ENCODE measurements around a stretch of chr17.

DNA sequence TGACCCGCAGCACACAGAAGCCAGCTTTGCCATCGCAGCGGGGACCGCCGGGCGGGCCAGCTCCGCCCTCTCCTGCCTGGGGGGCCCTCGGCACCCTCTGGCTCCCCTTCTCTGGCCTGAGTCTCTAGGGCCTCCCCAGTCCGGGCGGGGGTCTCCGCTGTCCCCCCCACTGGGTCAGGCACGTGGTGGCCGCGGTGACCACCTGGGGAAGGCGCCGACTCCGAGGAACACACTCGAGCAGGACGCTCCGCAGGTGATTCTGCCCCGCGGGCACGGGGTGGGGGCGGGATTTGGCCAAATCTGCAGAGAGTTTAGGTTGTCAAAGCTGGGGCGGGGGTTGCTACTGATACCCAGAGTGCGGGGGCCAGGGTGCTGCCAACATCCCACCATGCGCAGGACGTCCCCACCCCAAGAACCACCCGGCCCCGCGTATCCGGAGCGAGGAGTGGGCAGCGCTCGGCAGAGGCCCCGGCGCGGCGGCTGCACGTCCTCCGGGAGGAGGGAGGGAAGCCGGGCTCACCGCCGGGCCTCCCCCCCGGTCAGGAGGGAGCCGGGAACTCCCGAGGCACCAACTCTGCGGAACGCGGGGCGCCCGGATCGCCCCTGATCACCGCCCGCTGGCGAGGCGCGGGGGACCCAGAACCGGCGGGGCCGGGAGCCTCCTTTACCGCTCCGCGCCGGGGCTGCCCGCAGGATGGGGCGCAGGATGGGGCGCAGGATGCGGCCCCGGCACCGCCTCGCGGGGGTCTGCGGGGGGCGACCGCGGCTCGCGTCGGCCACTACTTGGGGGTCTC lies 701 bp upstream of the METRNL start:
- RRBS: 3% methylated on average over 27 of the region's 80 CpGs

- RRBS: 82% methylated on average over 3 of the region's 20 CpGs
These were observed 15.8 kb downstream of the METRNL start for GRCh38 chr17:83095222-83095664.

- RRBS: 2% methylated on average over 25 of the region's 38 CpGs
These were observed 20.1 kb downstream of the METRNL start for GRCh38 chr17:83099297-83100155.

- RRBS: no CpG with 5 or more reads among the region's 10 CpGs
These were observed 103.4 kb downstream of the METRNL start for GRCh38 chr17:83182729-83183235.

DNA sequence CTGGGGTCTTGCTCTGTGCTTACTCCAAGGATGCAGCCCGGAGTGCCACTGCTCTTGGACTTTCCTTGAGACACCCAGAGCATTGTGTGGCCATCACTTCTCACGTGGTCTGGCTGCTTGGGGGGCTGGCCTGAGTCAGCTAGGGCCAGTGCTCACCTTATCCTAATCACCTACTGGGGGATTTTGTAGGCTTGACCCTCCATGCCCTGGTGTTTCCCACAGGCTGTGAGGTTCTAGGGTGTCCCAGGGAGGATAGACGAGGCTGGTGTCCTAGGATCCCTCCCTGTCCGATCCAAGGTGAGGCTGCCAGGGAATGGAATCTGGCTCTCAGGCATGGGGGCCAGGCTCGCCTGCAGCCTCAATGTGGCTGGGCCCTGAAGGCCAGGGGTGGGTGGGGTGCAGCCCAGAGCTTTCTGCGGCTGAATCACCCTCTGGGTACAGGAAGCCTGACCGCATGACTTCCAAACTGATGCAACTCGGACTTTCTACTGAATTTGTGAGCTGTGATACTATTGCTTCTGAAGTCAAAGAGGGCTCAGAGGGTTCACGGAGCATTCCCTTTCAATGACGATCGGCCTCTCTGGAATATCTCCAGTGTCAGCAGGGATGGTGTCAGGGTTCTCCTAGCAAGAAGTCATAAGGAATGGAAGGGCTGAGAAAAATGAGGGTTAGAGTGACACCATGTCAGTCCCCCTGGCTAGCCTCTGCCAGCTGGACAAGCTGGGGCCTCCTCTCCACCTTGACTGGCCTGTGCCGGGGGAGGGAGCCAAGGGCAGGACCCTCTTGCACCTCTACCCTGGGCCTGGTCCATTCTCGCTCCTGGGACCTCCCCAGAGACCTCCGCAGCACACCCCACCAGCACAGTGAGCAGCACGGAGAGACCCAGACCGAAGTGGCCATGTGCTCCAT lies 123.7 kb downstream of the METRNL start:
- RRBS: 57% methylated on average over 1 of the region's 16 CpGs

All from choroid plexus epithelial cell (primary cell).